ENCODE measurements around a stretch of chr6.

- RRBS, 2 experiments, result no CpG with 5 or more reads among the region's 2 CpGs
These were observed 204.1 kb upstream of the QKI start for GRCh38 chr6:163210364-163210831.

DNA sequence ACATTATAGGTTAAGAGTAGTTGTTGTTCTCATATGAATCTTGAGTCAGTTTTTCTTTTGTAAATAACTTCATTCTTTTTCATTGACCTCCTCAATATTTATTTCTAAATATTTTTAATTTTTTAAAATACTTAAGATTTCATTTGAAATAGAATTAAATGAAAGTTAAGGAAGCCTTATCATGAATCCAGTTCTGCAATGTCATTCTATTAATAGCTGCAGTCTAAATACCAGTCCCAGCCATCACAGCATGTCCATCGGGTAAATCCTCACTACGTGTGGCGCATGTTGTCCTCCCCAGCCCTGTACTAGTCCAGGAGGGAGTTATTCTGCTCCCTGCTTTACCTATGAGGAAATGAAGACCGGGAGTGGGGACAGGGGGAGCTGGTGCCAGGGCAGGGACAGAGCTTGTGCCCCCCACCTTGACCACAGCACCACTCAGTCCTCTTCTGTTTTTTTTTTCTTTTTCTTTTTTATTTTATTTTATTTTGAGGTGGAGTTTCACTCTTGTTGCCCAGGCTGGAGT lies 125.1 kb upstream of the QKI start:
- RRBS, 2 experiments, result no CpG with 5 or more reads among the region's 4 CpGs

GRCh38 chr6:163334363-163334862 lies 80.1 kb upstream of the QKI start:
- RRBS, 2 experiments, result no CpG with 5 or more reads among the region's 11 CpGs

- RRBS, 2 experiments, result no CpG with 5 or more reads among the region's 20 CpGs
These were observed 59.2 kb upstream of the QKI start for GRCh38 chr6:163354889-163356051.

GRCh38 chr6:163406395-163406676 lies 8.2 kb upstream of the QKI start:
- RRBS, 2 experiments, result no CpG with 5 or more reads among the region's 1 CpG

- RRBS, 2 experiments, result no CpG with 5 or more reads among the region's 17 CpGs
These were observed 2.0 kb downstream of the QKI start for GRCh38 chr6:163416291-163417123.

DNA sequence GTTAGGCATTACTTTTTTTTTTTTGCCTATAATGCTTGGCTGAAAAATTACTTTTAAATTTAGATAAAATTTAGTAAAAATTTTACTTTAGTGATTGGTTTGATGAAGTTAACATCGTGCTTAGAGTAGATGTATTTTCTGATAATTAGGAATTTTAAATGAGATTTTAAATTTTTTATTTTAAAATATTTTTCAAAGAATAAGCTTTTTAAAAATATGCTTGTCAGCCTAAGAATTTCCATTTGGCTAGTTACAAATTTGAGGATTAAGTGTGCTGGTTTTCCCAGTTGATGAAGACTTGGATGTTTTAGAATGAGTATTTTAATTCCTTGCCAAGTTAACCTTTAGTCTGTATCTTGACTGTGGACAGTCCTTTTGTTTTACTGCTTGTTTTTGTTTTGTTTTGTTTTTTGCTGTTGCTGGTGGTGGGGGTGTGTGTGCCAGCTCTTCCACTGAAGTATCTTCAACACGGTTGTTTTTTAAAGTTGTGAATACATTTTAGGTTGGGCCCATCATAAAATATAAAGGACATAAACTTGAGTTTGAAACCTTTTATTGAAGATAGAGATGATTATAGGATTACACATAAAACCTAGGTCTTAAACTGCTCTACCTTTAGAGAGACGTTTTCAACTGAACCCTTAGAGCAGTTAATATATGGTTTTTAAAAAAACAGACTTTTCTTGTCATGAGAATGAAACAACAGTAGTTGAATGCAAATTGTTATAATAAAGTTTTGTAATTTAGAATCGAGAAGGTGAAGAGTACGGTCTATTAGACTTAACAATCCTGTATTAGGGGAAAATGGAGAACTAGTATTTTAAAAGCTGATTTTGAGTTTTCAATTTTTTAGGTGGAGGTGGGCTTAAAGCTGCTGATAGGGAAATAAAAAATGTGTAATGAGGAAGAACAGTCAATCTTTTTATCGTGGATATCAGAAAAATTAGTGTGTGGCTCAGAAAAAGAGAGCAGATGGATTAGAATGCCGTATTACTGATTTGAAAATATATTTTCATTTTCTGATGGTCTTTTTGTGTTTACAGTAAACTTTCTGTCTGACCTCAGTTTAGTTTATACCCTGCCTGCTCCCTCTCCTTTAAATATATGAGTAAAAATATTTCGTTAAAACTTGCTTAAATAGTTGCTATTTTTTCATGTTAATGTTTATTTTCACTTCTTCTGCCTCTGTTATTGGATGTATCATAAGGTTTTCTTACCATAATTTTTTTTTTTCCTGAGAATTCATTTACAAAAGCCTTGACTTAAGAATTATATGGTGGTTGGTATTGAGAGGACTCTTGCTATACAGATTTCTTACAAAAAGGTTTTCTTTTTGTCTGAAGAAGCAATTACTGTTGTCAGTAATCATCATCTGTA lies 4.1 kb downstream of the QKI start:
- RRBS, 2 experiments, result no CpG with 5 or more reads among the region's 8 CpGs

- RRBS, 2 experiments, result no CpG with 5 or more reads among the region's 5 CpGs
These were observed 61.0 kb downstream of the QKI start for GRCh38 chr6:163475429-163476030.

- RRBS, 2 experiments, result no CpG with 5 or more reads among the region's 2 CpGs
These were observed 100.0 kb downstream of the QKI start for GRCh38 chr6:163514332-163515090.

GRCh38 chr6:163777466-163777802 lies 362.9 kb downstream of the QKI start:
- RRBS, 2 experiments, result no CpG with 5 or more reads among the region's 1 CpG

DNA sequence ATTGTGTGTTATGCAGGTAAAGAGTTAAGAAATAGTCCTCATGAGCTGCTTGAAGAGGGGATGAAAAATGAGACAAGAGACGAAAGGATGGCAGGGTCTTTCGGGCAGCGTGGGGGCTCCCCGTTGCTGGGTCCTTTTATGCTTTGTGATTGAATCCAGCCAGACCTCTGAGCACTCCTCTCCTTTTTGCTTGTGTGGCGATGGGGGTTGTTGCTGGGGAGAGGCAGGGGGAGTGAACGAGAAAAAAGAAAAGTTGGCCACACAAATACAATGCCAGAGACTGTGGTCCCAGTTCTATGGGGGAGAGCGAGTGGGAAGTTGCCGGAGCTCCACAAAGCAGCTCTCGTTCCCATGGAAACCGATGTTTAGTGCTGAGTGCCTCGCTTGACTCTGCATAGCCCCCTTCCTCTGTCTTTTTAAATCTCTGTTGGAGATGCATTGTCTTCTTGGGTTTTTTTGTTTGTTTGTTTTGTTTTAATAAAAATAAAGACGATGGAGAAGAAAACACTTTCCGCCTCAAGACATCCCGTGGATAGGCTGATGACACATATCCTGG lies 529.1 kb downstream of the QKI start:
- RRBS, 2 experiments, result no CpG with 5 or more reads among the region's 14 CpGs

DNA sequence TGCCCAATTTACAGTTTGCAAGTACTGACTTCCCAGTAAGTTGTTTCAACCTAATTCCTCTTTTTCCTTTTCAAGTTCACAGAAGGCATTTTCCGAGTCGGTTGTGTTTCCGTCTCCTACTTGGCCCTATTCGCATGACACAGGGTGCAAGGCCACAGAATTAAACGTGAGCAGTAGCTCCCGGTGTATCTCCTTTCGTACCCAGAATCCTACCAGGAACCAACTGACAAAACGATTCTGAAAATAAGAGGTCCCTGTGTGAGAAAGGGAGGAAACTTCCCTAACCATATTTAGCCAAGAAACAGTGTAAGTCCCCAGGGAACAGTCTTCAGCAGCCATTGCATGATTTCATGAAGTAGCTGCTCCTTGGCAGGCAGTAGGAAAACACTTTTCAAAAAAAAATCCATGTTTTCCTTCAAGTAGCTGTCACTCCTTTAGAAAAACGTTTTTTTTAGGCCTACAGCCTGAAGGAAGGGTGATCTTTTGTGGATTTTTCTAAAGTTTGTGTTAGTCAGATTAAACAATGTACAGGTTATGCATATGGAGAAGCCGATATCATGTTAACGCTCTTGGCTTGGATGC lies 46.9 kb downstream of the PDE10A start:
- RRBS, 2 experiments, result no CpG with 5 or more reads among the region's 11 CpGs

- RRBS, 2 experiments, result no CpG with 5 or more reads among the region's 16 CpGs
These were observed 21.3 kb downstream of the PDE10A start for GRCh38 chr6:165641635-165642257.

DNA sequence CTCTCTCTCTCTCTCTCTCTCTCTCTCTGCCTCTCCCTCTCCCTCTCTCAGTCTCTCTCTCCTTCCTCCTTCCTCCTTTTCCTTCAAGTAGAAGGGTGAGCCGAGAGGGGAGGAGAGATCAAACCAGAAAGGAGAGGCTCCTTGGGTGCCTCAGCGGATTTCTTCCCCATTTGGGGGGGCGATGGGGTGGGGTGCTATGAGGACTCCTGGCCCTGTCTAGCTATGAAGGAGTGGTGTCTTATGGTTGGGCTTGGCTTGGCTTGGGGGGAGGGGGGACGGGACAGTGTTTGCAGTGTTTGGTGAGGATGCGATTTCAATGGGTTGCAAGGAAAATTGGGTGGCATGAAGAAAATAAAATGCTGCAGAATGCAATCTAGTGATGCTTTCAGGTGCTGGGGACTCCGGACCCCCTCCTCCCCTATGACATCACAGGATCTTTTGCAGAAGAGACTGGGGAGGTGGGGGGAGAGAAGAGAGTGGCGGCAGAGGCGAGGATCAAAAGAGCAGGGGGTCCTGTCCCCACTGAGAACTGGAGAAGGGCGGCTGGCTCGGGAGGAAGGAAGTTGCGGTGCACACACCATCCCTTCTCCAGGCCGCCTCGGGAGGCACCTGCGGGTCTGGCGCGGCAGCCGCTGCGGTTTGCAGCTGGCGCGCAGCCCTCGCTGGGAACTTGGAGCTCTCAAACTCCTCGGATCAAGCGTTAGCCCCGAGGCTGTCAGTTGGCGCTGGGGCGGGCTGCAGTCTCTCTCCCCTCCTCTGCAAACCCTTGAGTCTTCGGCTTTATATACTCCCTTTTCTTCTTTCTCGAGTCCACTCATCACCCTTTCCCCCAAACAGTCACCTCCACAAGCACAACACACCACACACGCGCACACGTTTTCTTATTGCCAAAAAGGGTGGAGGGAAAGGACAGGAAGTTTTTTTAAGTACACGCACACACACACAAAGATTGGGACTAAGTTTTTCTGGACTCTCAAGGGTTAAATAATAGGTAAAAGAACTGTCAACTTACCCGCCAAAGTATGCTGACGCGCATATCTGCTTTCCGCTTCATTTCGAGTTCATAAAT lies 180.8 kb downstream of the TBXT start:
- RRBS, 2 experiments, result no CpG with 5 or more reads among the region's 37 CpGs

GRCh38 chr6:166005943-166006545 lies 161.6 kb downstream of the TBXT start:
- RRBS, 2 experiments, result no CpG with 5 or more reads among the region's 40 CpGs

DNA sequence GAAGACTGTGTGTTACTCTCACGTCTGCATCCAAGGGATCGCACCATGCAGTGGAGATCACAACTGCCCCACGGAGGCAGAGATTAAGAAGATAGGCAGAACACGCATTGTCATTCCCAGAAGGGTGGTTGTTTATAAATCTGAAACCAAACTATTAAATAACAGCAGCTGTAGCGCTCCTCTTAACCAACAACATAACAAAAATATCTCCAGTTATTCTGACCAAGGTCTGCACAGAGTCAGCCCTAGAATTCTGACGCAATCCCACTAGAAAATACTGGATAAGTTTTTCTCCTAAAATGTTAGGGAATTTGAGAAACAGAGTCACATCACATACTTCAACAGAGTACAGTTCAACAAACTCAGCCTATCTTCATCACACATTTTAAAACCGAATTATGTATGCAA lies 70.5 kb downstream of the TBXT start:
- RRBS, 2 experiments, result no CpG with 5 or more reads among the region's 7 CpGs

DNA sequence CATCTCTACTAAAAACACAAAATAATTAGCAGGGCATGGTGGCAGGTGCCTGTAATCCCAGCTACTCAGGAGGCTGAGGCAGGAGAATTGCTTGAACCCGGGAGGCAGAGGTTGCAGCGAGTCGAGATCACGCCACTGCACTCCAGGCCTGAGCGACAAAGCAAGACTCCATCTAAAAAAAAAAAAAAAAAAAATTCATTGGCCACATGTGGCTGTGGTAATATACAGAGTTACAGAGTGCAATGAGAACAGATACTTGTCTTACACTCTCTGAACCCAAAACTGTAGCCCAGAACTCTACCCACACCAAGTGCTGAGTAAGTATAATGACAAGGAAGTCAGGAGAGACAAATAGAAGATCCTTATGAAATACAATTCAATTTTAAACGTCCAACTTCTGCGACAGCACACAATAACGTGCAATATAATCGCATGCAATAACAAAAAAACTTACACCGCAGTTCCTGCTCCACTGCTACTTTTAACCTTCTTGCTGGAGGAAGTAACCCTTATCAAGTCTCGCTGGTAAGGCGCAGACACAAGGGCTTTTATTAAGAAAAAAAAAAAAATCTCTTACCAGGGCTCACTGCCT lies 974 bp downstream of the SFT2D1 start:
- RRBS, 2 experiments, result no CpG with 5 or more reads among the region's 12 CpGs

GRCh38 chr6:166470547-166470847 lies 87.8 kb upstream of the MPC1 start:
- RRBS, 2 experiments, result no CpG with 5 or more reads among the region's 11 CpGs

- RRBS, 2 experiments, result 91 to 94% methylated on average over 3 of the region's 23 CpGs
These were observed 91.4 kb downstream of the RAMACL start for GRCh38 chr6:166494938-166495650.

DNA sequence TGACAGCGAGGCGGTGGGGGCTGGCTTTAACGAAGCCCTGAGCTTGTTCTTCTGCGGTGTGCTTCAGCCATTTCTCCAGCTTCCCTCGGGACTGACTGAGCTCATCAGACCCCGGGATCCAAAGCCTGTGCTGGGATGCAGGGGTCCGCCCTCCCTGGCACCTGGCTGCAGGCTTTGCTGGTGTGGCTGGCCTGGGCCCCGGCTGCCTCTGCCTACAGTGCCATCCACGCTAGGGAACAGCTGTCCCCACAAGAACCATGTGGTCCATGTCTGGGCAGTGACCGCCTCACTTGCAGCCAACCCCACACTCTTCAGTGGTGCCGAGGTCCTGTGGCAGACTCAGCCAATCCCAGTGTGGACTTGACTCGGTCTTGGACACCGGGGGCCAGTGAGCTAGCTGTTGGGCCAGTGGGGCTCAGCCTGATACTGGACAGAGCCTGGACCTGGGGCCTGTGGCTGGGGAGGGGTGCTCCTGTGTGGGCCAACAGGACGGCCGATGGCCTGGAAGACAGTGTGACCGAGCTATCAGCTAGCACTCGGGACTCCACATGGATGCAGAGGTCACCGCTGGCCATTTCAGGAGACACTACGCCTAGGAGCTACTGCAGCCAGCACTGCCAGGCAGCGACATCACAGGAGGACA lies 21.1 kb downstream of the RAMACL start:
- RRBS, 2 experiments, result 90 to 95% methylated on average over 3 to 6 of the region's 20 CpGs

All from bronchial epithelial cell (primary cell).